Airway epithelial cell (primary cell): ENCODE results near the gene CLEC4A.

DNA sequence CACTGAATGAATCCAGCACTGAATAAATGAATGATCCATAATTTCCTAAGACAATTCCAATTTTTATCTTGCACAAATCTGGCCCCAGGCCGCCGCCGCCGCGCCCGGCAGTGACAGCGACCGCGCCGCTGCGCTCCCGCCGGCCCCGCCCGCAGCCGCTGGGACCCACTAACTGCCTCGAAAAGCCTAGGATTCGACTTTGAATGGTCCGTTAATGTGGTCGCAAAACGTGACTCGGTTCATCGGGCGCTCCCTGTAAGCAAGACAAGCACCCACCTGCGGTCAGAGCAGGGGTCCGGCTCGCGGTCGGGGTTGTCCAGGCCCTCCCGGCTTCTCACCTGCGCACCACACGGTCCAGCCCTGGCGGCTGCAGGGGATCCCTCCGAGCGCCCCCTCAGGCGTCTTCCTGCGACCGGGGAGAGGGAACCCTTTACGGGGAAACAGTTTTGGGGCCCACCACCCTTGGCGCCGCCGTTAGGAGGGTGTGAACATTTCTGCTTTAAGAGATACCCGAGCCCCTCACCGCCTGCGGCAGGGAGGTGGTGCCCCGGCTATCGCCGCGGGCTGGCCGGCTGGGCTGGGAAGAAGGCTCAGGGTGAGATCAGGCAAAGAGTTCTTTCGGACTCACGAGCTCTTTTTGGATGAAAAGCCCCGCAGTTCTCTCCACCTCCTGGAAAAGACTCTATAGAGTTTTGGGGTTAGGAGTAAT is 13.7 kb upstream of the FOXJ2 start:
- RAMPAGE, long total RNA, result no peak

DNA sequence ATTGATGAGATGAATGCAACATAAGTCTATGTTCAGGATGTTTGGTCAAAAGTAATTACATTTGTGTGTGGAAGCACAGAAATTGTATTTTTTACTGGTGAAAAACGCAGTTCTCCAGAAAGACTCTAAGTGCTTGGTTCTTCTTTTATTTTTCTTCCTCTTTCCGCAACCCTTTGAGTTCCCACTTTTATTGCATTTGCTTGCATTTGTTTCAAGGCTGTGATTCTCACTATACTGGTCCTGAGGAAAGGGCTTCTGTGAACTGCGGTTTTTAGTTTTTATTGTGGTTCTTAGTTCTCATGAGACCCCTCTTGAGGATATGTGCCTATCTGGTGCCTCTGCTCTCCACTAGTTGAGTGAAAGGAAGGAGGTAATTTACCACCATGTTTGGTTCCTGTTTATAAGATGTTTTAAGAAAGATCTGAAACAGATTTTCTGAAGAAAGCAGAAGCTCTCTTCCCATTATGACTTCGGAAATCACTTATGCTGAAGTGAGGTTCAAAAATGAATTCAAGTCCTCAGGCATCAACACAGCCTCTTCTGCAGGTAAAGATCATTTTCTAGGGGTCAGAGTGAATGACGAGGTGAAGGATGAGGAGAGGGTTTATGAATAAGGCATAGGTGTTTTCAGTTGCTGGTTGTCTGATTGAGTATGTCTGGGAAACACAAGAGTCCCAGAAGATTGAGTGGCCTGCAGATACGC is at the start of gene CLEC4A:
Gene CLEC4A (plus strand): TSS at position 203 of the 703 bp plus-strand sequence.
- RAMPAGE, long total RNA, result no peak

DNA sequence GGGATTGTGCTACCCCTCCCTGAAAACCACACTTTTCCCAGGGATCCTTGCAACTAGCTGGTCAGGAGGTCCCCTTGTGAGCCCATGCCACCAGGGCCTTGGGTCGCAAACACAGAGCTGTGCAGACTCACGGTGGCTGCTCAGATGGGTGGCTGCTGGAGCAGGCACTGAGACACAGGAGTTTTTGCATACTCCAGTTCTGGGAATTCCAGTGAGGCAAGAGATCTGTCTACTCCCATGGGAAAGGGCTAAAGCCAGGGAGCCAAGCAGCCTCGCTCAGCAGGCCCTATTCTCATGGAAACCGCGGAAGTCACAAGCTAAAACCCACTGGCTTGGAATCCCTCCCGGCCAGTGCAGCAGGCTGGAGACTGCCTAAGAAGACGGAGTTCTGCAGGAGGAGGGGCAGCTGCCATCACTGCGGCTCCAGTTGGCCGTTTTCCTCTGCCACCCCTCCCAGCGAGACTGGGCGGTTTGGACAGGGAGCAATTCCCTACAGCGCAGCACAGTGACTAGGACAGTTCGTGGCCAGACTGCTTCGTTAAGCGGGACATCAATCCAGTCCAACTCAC is 10.9 kb upstream of the ZNF705A start:
- RAMPAGE, long total RNA, result no peak

GRCh38 chr12:8389863-8390212 is 65.9 kb upstream of the CLEC6A start:
- RAMPAGE, long total RNA, result no peak

DNA sequence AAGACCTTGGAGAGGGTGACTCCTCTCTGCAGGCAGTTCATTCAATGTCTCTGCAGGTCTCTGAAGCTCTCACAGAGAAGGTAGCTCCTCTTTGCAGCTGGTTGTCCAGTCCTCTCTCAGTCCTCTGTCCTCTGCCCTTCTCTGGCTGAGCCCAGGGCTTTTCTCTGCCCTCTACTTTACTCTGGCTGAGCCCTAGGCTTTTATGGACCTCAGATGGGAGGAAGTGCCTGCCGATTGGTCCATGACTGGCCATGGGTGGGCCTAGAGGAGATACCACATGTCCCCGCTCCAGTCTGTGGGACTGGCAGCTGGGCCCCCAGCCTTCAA is 27.0 kb upstream of the CLEC4E start:
- RAMPAGE, long total RNA, result no peak

DNA sequence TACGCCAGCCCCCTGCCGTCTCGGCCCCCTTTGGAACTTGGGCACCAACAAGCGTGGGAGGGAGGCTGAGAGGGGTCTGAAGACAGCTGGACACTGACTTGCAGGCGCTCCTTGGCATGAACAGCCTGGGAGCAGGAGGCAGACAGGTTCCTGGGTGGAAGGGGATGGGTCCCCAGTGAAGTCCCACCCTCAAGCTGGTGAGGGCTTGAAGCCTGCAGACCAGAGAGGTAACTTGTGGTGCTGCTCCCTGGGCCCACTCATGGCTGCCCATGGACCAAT is 50.3 kb downstream of the A2M start:
- RAMPAGE, long total RNA, result no peak

- RAMPAGE, long total RNA, result no peak
These were observed 6.0 kb downstream of the A2M start for GRCh38 chr12:9109633-9110295.

- RAMPAGE, long total RNA, result no peak
These were observed 40.9 kb downstream of the PZP start for GRCh38 chr12:9167382-9167677.

- RAMPAGE, long total RNA, result no peak
These were observed 142.2 kb upstream of the PZP start for GRCh38 chr12:9350318-9350945.

- RAMPAGE, long total RNA, result no peak
These were observed 7.8 kb upstream of the KLRB1 start for GRCh38 chr12:9615144-9616304.

DNA sequence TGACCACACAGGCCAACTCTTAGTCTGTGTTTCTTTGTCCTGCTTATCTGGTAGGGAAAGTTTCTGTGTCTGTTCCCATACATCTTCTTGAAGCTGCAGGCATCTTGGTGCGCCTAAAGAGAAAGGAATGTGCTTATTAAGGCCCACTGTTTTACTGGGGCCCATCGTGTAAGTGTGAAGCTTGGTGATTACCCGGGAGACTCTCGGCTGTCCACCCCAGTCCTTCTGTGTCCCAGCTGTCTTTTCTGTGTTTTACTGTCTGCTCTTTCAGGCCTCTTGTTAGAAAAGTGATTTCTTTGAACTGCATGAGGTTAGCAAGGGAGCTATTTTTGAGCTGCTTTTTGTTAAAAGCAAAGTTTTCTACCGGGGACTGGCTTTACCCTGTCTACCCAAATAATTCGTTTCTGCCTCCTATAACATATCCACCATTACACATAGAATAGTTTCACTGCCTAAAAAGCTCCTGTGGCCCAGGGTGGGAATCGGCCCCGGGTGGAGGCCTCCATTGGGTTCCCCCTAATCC is 22.2 kb upstream of the CLEC2D start:
- RAMPAGE, long total RNA, result no peak

DNA sequence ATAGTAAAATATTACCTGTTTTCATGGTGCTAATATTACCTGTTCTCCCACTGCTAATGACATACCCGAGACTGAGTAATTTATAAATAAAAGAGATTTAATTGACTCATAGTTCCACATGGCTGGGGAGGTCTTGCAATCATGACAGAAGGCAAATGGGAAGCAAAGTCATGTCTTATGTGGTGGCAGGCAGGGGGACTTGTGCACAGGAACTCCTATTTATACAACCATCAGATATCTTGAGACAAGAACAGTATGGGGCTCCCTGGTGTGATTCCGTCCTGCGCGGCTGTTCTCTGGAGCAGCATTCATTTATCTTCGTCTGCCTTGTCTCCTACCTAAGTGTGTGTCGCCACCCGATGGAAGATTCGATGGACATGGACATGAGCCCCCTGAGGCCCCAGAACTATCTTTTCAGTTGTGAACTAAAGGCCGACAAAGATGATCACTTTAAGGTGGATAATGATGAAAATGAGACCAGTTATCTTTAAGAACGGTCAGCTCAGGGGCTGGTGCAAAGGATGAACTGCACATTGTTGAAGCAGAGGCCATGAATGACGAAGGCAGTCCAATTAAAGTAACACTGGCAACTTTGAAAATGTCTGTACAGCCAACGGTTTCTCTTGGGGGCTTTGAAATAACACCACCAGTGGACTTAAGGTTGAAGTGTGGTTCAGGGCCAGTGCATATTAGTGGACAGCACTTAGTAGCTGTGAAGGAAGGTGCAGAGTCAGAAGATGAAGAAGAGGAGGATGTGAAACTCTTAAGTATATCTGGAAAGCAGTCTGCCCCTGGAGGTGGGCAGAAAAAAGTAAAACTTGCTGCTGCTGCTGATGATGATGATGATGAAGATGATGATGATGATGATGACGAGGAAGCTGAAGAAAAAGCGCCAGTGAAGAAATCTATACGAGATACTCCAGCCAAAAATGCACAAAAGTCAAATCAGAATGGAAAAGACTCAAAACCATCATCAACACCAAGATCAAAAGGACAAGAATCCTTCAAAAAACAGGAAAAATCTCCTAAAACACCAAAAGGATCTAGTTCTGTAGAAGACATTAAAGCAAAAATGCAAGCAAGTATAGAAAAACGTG is 25.9 kb downstream of the CLEC2D start:
- RAMPAGE, long total RNA, result no peak

DNA sequence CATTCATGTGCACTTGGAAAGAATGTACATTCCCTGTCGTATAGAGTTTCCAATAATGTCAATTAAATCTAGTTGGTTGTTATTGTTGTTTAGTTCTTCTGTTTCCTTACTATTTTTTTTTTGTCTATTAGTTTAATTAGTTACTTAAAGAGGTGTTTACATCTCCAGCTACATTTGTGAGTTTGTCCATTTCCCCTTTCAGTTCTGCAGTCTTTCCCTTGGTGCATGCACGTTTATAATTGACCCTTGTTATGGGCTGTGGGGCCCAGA is 42.5 kb downstream of the CD69 start:
- RAMPAGE, long total RNA, result no peak

GRCh38 chr12:9750708-9751122 is 10.0 kb downstream of the CD69 start:
- RAMPAGE, long total RNA, result no peak

GRCh38 chr12:9759426-9760531 is 922 bp downstream of the CD69 start:
- RAMPAGE, long total RNA, result no peak

DNA sequence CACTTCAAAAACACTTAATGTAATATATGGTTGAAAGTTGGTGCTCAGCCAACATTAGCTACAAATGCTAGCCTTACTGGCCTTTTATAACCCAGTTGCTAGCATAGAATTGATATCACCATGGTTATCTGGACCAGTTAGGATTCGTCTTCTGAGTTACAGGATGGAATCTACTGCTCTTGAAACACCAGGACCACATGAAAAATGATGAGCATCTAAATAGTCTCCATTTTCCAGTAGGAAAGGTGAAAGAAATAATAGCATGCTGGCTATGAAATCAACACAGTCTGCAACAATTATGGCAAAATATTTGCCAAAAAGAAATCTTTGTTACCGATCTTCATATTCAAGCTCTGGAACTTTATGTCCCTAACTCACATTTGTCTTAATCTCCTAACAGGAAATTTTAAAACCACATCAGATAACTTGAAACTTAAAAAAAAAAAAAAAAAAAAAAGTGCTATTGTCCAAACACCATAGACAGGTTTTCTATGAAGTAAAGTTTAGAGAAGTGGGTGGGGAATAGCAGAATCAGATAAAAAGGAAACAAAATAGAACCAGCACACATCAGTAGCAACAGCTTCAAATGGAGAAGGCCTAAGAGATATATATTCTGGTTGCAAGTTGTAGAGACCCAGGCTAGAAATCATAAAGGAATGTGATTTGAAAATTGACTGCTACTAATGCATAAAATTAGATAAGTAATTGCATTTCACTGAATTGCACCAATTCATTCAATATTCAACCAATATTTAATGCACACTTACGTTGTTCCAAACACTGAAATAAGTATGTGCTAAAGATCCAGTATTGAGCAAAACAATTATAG is 12.8 kb upstream of the CD69 start:
- RAMPAGE, long total RNA, result no peak

DNA sequence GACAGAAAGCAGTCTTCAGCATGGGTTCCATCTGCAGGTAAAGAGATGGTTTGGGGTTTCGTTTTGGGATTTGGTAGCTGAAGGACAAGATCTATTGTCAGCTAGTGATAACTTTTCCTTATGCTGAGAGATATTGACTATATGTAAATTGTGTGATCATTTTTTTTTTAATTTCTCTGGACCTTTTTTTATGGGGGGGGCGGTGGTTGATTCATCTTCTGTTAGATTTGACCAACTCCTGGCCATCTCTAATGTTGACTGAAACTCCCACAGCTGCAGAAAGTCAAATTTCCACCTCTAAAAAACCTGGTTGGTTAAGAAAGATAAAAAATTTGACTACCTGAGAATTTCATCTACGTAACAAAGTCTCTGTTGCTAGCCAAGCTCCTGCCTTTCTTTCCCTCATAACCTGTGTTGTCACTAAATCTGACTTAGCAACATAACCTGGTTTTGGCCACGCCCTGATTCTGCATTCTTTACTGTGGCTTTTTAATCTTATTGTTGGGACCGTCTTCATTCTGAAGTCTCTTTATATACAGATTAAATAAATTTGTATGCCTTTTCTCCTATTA is 15.9 kb upstream of the CD69 start:
- RAMPAGE, long total RNA, result no peak

GRCh38 chr12:9849070-9849719 is 20.0 kb downstream of the CLEC2B start:
- RAMPAGE, long total RNA, result no peak

DNA sequence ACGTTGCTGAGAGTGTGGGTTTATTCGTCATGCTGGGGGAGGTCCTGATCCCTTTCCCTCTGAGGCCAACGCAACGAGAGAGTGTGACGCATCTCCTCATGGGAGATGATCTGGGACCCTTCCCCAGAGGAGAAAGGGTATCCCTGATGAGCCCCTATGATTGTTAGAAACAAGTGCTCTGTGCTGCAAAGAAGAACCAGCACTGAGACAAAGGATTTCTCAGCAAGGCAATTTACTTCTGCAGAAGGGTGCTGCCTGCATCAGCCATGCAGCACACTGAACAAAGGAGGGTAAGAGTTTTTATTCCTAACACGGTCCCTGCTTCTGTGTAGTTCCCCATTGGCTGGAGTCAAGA is 21.4 kb downstream of the CLEC2A start:
- RAMPAGE, long total RNA, result no peak

GRCh38 chr12:9964999-9965546 is 6.1 kb upstream of the CLEC12A start:
- RAMPAGE, long total RNA, result no peak